ENCODE measurements around the genes GRP and RAX.

DNA sequence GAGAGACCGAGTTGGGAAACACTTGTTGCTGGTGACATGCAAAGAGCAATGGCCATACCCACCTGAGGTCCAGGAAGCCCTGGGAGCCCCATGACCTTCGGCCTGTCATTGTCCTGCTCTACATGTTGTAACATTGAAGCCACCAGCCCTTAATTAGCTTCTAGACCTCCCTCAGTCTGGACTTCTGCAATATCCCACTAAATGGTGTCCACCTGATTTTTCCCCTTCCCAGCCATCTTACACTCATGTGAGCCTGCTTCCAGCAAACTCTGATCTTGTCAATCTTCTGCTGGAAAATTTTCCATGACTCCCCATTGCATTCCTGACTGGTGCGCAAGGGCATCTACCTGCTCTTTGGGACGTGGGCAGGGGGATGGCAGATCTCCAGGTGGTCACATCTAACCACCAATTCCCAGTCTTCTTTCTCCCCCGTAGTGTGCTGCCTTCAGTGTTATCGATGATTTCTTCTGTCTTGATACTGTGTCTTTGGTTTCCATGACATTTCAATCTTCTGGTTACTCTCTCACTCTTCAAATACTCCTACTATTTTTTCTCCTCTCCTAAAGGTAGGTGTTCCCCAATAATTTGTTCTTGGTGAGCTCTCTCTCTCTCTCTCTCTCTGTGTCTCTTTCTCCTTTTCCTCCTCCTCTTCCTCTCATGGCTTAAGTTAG, 220.7 kb downstream of the ALPK2 start:
- RRBS, result no CpG with 5 or more reads among the region's 6 CpGs

DNA sequence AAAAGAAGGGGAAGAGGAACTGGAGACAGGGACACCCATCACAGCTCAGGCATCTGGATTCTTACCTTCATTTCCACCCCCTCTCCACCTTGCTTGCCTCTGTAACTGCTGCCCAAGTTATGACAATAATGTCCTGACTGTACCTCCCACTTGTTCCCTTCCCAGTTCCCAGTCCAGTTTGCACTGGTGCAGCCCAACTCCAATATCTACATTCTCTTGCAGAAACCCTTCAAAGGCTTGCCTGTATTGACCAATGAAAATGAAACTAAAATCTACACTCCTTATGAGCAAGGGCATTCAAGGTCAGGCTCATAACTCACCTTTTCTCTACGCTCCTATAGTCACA, 219.1 kb downstream of the ALPK2 start:
- RRBS, result no CpG with 5 or more reads among the region's 1 CpG

DNA sequence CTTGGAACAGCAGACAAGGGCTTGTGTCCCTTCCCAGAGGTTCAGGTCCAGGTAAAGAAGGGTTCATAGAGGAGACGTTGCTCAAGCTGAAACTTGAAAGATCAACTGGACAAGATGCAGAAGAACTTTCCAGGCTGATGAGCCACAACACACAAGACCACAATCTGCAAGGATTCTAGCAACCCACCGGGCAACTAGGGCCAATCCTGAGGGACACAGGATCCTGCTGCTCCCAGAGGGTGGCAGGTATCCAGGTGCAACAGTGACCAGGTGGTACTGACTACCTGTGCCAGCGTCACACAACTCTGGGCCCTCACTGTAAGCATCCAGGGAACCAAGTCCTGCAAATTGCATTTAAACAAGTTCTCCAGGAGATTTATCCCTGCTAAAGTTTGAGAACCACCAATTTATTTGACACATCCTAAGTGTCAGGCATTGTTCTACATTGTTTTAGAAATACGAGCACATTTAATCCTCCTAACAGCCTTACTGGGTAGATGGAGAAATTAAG, 215.7 kb downstream of the ALPK2 start:
- RRBS, result no CpG with 5 or more reads among the region's 4 CpGs

DNA sequence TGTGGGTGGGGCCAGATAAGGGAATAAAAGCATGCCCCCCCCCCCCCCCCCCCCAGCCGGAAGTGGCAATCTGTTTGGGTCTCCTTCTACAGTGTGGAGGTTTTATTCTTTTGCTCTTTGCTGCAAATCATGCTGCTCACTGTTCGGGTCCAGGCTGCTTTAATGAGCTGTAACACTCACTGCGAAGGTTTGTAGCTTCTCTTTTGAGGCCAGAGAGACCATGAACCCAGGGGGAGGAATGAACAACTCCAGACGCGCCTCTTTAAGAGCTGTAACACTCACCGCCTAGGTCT, 168.6 kb downstream of the ALPK2 start:
- RRBS, result no CpG with 5 or more reads among the region's 6 CpGs

GRCh38 chr18:58541459-58542206, 87.3 kb downstream of the ALPK2 start:
- RRBS, result no CpG with 5 or more reads among the region's 11 CpGs

- RRBS, result no CpG with 5 or more reads among the region's 7 CpGs
Measured at GRCh38 chr18:58864289-58864569, 448 bp upstream of the ZNF532 start.

GRCh38 chr18:58910821-58911302, 46.2 kb downstream of the ZNF532 start:
- RRBS, result no CpG with 5 or more reads among the region's 5 CpGs

DNA sequence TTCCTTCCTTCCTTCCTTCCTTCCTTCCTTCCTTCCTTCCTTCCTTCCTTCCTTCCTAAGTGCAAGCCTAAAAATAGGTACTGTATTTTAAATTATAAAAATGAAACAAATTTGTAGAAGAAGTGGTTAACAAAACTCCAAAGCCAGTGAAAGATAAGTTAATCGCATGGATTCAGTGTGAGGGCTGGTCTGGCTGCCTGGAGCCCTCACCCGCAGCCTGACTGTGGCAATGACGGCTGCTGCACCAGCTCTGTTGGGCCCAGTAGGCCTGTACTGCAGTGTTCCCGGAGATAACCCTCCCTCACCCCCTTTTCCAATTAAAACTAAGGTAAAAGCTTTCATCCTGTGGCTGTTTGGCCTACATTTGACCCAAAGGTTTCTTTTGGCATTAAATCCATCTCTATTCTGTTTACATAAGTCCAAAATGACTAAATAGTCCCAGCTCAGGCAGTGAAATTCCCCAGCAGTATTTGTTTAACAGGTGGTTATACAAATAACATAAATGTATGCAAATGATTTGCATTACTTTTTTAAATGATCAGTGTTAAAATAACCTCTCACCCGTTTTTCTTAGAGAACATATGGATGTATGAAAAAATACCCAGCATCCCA, 77.8 kb downstream of the ZNF532 start:
- RRBS, result no CpG with 5 or more reads among the region's 5 CpGs

GRCh38 chr18:58996805-58997332, 132.2 kb downstream of the ZNF532 start:
- RRBS, result no CpG with 5 or more reads among the region's 13 CpGs

DNA sequence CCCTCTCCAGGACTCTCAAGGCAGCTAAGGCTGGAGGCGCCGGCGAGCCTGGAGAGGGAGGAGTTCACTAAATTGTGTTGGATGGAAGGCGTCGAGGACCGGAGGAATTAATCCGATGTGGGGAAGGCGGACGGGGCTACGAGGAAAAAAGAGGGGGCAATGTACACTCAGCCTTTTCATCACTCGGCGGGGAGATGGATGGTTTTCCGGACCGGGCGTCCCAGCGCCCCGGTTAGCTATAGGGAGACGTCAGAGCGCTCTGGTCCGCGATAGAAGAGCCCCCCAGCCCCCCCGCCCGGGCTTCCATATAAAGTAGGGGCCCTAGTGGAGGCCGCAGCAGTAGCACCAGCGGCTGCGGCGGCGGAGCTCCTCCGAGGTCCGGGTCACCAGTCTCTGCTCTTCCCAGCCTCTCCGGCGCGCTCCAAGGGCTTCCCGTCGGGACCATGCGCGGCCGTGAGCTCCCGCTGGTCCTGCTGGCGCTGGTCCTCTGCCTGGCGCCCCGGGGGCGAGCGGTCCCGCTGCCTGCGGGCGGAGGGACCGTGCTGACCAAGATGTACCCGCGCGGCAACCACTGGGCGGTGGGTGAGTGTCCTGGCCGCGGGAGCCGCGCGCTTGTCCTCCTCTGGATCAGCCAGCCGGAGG, at the start of gene GRP:
Gene GRP, plus strand, starts transcription at position 336 of the 642 bp plus-strand sequence.
- RRBS, result 4% methylated on average over 34 of the region's 58 CpGs

DNA sequence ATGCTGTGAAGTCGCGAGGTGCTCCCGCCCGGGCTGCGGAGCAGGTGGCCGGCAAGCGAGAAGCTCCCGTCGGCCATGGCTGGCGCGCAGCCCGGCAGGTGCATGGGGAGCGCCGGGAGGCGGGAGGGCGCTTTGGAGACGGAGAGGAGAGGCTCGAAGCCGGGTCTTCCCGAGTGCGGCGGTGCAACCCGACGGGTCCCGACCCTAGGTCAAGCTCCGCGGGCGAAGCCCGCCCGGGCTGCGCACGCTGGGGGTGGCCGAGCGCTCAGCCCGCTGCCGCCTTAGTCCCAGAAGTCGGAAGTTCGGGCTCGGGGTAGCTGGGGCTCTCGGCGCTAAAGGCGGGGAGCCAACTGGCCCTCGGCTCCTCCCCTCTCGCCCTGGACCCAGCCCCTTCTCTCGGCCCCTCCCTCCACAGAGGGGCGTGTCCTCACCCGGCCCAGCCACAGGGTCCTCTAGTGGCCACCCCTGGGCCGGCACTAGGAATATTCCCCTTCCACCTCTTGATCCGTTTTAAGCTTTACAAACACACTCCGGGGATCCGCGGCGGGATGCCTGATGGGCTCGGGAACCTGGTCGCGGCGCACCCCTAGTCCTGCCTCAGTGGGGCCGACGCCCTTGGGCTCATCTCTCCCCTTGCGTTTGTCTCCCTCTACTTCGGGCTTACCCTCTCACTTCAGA, at the start of gene RAX:
Gene RAX, minus strand, starts transcription at position 352 of the 678 bp plus-strand sequence.
- RRBS, result 5% methylated on average over 30 of the region's 61 CpGs

- RRBS, result no CpG with 5 or more reads among the region's 5 CpGs
Measured at GRCh38 chr18:59623621-59623933, 73.6 kb downstream of the CCBE1 start.

DNA sequence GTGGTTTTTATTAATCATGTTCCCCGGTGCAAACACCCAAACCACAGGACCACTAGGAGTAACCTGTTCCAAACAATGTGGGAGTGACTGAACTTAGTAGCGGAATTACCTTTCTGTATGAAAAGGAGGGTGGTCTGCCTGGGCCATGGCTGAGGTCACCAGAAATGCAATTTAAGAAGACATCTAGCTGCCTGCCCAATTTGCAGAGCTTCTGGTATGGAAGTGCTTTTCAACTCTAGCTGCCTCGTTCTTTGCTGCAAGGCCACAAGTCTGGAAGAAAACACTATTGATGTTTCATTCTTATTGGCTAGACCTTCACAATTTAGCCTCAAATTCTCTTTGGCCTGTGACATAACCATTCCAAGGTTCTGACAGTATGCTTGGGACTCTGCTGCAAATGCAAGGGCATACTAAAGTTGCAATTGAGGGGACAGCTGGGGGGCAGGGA, 73.3 kb downstream of the CCBE1 start:
- RRBS, result no CpG with 5 or more reads among the region's 3 CpGs

- RRBS, result no CpG with 5 or more reads among the region's 9 CpGs
Measured at GRCh38 chr18:61637158-61637781, 255.5 kb downstream of the RNF152 start.

DNA sequence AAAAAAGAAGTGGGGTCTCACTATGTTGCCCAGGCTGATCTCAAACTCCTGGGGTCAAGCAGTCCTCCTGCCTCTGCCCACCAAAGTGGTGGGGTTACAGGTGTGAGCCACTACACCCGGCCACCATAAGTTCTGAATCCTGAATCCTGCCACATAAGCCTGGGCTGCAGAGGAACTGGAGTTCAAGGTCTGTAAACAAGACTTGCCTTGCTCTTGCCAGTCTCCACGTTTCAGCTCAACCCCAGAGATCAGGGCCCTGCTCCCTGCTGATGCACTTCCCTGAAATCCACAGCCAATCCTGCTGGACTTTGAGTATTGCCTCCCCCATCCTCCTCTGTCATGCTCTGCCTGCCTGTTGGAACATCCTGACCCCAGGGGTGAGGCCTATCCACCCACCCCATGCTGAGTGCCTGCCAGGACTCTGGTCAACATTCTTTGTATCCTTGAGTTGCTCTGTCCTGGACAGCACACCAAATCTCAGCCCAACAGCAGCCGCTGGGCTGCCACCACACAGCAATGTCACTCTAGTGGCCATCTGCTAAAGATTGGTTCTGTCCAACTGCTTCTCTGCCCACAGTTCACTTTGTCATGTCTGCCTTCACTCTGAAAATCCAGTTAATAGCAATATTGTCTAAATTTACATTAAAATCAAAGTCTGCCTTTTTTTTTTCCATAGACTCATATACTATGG, 243.8 kb downstream of the RNF152 start:
- RRBS, result no CpG with 5 or more reads among the region's 3 CpGs

DNA sequence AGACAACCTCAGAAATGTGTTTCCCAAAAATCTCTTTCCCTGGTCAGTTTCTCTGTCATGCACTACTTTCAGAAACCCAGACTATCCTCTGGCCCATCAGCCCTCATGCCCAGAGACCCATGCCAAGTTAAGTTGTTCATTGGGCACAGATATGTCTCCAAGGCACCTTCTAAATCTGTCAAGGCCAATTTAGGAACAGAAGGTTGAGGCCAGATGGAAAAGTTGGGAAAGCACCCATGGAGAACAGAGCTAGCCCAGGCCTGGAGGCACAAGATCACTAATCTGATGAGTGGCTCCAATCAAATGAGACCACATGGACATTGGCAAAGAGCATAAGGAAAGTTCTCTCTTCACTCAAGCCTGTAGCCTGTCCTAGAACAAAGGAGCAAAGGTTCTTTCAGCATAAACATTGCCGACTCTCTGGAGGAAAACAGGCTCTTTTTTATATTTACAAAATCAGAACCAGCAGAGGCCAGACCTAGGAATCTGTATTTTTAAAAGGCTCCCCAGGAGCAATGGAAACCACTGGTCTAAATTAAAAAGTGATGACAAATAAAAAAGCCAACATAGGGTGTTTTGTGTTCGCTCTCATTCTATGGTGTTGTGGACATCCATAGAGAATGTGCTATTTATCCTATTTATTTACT, 154.7 kb downstream of the RNF152 start:
- RRBS, result no CpG with 5 or more reads among the region's 2 CpGs

- RRBS, result no CpG with 5 or more reads among the region's 5 CpGs
Measured at GRCh38 chr18:61743112-61743488, 149.7 kb downstream of the RNF152 start.

DNA sequence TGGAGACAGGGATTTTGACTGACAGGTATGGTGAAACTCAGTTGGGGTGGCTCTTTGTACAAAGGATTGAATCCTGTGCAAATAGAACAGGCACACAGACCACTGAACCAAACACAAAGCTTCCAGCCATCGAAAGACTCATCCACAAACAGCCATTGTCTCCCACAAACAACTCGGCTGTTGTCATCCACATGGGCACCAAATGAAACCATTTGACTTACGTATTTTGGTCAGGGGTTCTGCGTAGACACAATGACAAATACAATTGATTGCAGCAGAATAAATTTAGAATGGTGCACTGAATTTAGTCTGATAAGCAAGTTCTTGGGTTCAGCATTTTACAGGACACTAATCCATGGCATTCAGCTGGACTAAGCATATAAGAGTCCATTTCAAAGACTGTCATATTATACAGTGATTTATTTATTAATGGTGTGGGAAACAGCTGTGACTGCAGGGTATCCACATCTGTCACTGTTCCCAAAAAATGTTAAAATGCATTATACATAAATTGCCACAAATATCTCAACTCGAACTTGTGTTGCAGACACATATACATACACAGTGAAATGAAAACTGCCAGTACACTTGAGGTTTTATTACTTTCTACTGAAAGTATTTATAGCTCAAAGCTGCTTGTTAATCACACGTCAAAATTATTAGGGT, 15.7 kb downstream of the RNF152 start:
- RRBS, result no CpG with 5 or more reads among the region's 6 CpGs

DNA sequence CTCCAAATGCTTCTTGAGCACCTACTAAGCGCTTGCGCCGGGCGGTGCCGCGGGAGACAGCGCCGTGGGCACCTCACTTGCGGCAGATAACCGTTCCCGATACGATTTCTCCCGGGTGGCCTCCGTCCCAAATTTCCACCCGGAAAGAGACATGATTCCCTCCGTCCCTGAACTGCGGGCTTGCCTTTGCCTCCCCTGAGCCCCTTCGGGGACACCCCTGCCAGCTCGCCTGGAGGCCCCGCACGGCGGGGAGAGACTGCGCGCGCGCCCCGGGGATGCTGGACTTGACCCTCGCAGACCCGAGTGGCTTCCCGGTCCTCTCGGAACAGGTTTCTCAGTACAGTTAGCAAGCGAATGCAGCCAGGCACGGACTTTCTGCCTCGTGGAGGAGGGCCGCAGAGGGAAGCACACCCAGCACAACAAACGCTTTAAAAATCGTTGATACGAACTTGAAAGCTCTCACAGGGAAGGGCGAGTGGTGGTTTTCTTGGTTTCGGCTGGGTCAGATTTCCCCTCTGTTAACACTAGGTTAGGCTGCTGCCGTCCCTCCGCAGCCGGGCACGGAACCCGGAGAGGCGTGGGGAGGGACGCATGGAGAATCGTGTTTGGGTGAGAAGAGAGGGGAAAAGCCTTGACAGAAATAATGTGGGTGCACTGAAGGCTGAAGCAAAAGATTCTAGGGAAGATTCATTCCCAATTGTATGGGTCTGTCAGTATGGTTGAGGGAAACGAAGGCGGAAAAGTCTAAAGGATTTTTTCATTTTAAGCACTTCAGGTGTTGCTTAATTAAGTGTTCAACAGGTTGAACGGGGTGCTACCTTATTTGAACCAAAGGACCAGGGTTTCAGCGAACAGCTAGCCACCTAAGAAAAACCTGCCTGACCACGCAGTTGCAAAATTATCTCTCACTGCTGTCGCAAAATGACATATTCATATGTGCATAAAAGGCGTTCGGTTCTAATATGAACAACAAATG, 900 bp downstream of the TNFRSF11A start:
- RRBS, result 3% methylated on average over 15 of the region's 56 CpGs

Measured in pericardium (tissue), 1 donor.